Omental fat pad (tissue), 4 donors: Measurements from ENCODE around the genes NF1, UTP6 and C17orf75.

GRCh38 chr17:30233652-30234086 is 1.8 kb downstream of the SLC6A4 start:
- PRO-cap, result no peak
- RAMPAGE, long total RNA, 4 experiments, result no peak in any of the 4 experiments

GRCh38 chr17:30243193-30243418 is 7.6 kb upstream of the SLC6A4 start:
- PRO-cap, result no peak
- RAMPAGE, long total RNA, 4 experiments, result no peak in any of the 4 experiments

GRCh38 chr17:30379237-30379997 is 690 bp downstream of the CPD start:
- PRO-cap, result no peak
- RAMPAGE, long total RNA, 4 experiments, result no peak in any of the 4 experiments

DNA sequence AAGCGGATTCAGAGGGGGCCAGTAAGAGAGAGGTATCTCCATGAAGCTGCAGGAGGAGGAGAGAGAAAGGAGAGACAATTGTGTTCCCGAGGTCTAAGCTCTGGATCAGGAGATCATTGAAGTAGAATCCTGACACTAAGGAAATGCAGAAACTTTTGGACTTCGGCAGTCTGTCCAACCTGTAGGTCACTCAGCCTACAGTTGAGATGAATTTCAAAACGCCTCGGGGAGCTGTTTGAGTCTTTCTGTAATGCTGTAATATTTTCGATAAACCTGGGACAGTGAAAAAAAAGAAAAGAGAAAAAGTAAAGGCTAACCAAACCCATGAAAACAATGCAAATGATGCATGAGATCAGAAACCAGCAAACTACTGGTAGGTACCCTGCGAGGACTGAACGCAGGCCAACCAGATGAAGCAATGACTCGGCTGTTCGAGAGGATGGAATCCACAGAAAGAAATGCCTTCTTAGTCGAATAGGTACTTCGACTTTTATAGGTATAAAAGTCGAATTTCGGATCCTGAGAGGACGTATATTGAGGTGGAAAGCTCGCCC is 609 bp upstream of the ATAD5 start:
- PRO-cap, result no peak
- RAMPAGE, long total RNA, 4 experiments, result no peak in any of the 4 experiments

DNA sequence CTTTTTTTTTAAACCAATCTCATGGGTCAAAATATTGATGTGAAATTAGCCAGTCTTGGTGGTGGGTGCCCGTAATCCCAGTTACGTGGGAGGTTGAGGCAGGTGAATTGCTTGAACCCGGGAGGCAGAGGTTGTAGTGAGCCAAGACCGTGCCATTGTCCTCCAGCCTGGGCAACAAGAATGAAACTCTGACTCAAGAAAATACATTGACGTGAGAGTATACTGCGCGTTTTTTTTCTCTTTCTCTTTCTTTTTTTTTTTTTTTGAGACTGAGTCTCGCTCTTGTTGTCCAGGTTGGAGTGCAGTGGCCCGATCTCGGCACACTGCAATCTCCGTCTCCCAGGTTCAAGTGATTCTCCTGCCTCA is 20.3 kb downstream of the RNF135 start:
- PRO-cap, result no peak
- RAMPAGE, long total RNA, 4 experiments, result no peak in any of the 4 experiments

GRCh38 chr17:31058831-31059324 is 35.9 kb upstream of the NF1 start:
- PRO-cap, result no peak
- RAMPAGE, long total RNA, 4 experiments, result no peak in any of the 4 experiments

DNA sequence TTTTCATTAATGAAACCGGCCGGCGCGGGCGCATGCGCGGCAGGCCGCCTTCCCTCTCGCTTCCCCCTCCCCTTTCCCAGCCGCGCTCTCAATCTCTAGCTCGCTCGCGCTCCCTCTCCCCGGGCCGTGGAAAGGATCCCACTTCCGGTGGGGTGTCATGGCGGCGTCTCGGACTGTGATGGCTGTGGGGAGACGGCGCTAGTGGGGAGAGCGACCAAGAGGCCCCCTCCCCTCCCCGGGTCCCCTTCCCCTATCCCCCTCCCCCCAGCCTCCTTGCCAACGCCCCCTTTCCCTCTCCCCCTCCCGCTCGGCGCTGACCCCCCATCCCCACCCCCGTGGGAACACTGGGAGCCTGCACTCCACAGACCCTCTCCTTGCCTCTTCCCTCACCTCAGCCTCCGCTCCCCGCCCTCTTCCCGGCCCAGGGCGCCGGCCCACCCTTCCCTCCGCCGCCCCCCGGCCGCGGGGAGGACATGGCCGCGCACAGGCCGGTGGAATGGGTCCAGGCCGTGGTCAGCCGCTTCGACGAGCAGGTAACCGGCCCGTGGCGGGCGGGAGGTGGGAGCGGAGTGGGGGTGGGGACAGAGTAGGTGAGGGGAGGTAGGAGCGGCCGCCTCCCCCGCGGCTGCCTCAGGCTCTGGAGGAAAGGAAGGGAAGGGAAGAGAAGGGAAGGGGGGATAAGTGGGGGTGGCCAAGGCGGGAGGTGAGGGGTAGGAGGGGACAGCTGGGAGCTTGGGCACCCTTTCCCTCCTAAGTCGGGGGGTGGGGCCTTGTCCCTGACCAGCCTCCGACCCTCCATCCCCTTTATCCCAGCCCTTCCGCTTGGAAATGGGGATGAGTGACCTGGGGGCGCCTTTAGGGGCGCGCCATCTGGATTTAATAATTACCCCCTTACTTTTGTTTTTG is at the start of gene NF1:
Gene NF1 (plus strand): TSS at position 141 of the 906 bp plus-strand sequence.
- PRO-cap, result bidirectional peak, plus-strand start at position 141 of the sequence, minus-strand start outside the sequence
- RAMPAGE, long total RNA, 4 experiments, result no peak in any of the 4 experiments

- PRO-cap, result no peak
- RAMPAGE, long total RNA, 4 experiments, result no peak in any of the 4 experiments
Observed at GRCh38 chr17:31349983-31350469, 28.6 kb upstream of the EVI2A start.

GRCh38 chr17:31631572-31632209 is 227.4 kb downstream of the COPRS start:
- PRO-cap, result no peak
- RAMPAGE, long total RNA, 4 experiments, result no peak in any of the 4 experiments

DNA sequence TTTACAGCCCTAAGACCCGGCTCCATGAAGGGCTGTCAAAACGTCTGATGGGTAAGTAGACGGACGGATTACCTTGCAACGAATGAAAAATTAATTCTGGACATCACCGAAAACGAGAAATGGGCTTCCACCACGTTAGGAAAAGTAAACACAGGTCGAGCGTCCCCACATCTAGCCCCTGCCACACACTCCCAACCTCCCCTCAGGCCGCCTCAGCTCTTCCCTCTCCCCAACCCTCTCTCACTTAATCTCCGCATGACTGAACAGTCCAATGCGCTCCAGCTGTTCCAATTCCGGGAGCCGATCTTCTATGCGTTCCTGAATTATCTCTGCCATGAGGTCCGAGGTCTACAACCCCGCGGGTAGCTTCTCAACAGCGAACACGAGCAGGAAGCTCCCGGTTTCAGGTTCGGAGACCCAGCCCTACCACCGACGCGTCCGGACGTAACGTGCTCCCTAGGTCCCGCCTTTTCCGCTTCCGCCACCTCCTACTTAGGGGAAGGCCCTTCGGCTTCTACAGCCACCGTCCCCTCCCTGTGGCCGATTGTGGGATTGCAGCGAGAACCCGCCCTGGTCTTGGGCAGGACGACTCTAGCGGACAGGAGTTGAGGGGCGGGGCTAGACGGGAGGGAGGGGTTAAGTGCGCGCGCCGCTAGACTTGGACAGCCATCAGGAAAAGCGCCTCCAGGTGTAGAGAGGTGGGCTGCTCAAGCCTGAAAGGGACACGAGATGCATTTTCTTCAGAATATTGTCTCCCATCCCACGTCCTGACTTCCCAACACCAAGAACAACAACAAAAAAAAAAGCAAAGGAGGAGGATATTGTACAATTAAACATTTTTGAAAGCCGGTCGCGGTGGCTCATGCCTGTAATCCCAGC is at the start of gene UTP6:
Gene UTP6 (minus strand): TSS at position 417 of the 879 bp plus-strand sequence.
- PRO-cap, result no peak
- RAMPAGE, long total RNA, 4 experiments, result start-site peak on the minus strand in 4 of 4 experiments, centred at positions 387 to 412 of the sequence, 194 to 775 reads per replicate

DNA sequence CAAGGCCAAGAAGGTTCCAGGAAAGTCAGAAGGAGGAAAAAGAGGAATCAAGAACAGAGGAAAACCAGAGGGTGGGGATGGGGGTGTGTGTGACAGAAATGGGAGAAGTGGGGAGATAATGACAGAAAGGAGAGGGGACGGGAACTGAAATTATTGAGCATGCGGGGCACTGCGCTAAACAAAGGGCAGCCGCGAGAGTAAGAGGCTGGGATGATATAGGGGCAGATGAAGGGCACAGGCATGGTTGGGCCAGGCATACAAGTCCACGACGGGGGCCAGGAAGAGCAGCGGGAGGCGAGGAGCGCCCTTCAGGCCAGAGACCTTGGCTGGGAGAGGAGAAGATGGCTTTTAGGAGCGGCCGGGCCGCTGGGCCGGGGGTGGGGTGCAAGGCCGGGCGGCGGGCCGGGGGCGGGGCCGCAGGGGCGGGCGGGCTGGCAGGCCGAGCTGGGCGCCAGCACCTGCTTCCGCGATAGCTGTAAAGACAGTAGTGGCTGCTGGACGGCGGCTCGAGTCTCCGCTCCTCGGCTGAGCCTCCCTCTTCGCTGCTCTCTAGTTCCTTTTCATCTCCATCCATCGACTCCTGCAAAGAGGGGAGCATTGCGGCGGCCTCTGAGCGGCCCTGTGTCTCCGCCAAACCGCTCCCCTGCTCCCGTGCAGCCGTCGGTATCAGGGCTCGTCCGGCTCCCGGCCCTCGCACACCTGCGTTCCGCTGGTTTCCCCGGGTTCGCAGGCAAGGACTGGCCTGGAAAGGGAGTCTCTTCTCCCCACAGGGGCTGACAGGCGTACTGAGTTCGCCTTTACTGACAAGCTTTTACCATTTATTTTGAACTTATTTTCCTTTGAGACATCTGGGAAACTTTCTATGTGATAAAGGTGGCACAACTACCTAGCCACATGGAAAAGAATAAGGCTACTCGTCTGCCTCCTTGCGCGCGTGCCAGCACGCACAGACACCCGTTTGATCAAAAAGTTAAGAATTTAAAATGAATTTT is at the start of gene C17orf75:
Gene C17orf75 (minus strand): TSS at position 632 of the 992 bp plus-strand sequence.
- PRO-cap, result no peak
- RAMPAGE, long total RNA, 4 experiments, result start-site peak on the minus strand in 4 of 4 experiments, centred at positions 614 to 633 of the sequence, 23 to 31 reads per replicate

- PRO-cap, result no peak
- RAMPAGE, long total RNA, 4 experiments, result no peak in any of the 4 experiments
Observed at GRCh38 chr17:32383922-32384289, 33.9 kb downstream of the ZNF207 start.

- PRO-cap, result no peak
- RAMPAGE, long total RNA, 4 experiments, result no peak in any of the 4 experiments
Observed at GRCh38 chr17:32403537-32403795, 40.8 kb upstream of the PSMD11 start.

DNA sequence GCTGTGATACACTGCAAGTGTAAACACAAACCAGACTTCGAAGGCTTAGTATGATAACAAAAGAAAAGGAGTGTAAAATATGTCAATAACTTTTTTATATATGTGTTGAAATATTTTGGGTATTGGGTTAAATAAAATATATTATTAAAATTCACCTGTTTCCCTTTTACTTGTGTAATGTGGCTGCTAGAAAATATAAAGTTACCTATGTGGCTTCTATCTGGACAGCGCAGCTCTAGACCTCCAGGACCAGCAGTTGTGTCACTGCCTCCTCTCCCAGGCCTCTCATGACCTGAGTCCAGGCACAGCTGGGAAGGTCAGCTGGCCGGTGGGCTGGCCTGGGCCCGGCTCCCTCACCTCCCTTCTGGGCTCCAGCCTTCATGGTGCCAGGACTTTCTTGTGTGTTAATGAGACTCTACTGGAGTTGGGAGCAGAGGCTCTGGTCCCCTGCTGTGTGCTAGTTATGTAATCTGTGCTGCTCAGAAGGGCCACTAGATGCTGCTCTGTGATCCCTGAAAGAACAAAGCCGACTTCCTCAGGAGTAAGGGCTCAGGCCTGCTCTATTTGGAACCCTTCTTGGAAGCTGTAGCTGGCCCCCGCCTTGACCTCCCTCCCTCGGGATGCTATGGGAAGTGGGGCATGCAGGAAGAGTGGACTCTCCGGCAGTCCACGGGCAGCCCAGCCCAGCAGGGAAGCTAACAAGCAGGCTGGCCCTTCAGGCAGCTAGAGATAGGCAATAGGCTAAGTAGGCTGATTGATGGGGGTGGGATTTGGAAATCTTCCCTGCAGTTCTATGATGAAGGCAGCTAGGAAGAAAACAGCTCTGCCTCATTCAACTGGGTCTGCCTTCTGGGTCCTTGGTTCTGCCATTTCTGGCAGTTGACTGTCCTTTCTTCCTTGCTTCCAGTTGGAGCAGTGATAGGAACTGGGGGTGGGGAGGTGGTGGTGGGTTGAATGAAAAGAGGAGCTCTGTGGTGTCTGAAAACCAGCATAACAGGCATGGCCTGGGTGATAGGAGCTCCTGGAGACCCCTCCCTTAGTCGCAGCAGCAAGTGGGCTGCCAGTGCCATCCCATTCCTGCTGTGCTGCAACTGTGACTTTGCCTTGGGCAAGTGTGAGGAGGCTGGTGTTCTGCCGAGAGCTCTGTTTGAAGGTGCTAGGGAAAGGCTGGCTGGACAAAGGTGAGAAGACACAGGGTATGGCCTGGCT is 3.2 kb upstream of the CDK5R1 start:
- PRO-cap, result no peak
- RAMPAGE, long total RNA, 4 experiments, result no peak in any of the 4 experiments

DNA sequence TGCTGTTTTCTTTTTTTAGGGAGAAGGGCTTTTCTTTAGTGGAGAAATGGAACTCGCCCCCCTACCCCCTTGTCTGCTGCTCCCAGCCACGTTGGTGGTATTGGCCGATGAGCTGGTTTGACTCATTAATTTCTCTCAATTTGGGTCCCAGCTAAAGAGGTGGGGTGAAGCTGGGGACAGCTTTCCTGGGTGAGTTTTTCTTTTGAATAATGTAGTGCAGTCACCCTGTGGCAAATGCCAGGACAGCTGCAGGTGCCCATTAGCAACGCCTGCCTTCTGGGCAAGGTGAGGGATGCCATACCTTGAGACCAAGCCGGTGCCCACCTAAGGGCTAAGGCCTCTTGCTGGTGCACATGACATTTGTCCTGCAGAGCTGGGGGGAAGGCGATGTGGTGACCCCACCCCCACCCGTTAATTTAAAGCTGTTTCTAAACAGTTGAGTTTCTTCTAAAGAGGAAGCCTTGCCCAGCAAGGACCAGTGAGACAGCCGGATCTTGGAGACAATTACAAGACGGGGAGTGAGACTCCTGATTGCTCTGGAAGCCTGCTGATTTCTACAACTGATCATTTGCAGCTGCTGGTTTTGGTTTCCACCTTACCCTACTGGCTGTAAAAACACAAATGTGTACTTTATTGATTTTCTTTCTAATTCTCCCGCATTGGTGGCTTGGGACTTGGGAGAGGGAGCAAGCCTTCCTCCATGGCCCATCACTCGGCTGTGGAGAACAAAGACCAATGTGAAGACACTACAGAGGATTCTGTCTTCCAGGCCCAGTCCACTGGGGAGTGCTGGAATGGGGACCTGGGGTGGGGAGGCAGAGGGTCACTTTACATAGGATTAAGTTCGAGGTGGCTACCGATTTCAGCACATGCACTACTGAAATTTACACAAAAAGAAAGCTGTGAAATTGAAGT is 2.6 kb downstream of the CDK5R1 start:
- PRO-cap, result no peak
- RAMPAGE, long total RNA, 4 experiments, result no peak in any of the 4 experiments

- PRO-cap, result no peak
- RAMPAGE, long total RNA, 4 experiments, result no peak in any of the 4 experiments
Observed at GRCh38 chr17:32519009-32519877, 32.5 kb downstream of the CDK5R1 start.

DNA sequence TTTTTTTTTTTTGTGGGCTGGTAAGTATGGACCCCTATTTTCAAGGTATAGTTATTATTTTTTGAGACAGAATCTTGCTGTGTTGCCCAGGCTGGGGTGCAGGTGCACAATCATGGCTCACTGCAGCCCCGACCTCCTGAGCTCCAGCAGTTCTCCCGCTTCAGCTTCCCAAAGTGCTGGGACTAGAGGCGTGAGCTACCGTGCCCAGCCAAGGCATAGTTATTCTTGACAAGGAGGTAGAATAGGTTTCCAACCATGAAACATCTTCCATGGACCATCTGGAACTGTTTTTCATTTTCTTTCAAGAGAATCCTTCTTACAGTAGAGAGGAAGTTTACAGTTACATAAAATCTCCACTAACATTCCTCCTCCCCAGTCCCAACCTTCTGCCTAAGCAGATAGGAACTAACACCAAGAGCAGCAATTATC is 39.8 kb downstream of the CDK5R1 start:
- PRO-cap, result no peak
- RAMPAGE, long total RNA, 4 experiments, result no peak in any of the 4 experiments

GRCh38 chr17:32562593-32563091 is 75.8 kb downstream of the CDK5R1 start:
- PRO-cap, result no peak
- RAMPAGE, long total RNA, 4 experiments, result no peak in any of the 4 experiments

DNA sequence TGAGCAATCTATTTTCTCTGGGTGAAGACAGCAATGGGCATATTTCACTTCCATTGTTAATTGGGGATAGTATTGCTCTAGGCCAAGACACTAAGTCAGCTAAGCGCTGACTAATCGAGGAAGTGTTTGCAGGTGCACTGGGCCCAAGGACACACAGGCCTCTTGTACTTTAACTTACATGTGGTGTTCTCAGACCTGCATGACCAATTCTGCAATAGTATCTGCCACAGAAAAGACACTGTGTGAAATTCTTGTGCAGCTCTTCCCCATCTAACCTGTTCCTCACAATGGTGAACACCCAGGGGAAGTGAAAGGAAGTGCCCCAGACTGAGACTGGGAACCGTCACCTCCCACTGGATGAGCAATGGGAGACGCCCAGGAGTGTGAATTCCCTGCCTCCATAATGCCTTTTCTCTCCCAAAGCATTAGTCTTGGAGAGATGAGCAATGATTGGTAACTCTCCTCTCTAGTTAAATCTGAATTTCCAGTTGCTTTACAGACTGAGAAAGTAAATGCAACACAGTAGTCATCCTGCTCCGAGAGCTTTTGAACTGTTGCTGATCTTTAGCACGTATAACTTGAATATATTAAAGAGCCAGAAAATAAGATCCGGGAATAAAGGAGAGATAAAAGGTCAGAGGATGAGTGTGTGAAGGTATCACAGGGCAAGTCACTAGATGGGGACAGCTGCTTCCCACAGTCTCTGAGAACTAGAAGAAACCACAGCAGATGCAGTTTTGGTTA is 82.6 kb downstream of the CDK5R1 start:
- PRO-cap, result no peak
- RAMPAGE, long total RNA, 4 experiments, result no peak in any of the 4 experiments

- PRO-cap, result no peak
- RAMPAGE, long total RNA, 4 experiments, result no peak in any of the 4 experiments
Observed at GRCh38 chr17:32586375-32586764, 99.6 kb downstream of the CDK5R1 start.